ENCODE results near the gene LY86.

DNA sequence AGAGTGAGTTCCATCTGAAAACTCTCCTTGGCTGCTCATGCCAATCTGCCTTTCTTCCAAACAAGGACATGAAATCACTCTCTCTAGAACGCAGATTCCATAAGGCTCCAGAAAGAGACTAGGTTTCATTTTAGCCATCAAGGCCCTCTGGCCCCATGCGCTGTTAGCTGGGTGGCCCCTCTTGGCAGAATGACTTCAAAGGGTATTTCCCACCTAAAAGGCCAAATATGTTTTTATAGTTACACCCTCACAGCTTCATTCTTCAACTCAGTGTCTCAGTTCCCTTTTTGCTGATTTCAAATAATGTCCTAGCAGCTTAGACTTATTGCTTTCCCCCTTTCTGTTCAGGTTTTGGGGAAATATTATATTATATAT is 70.8 kb upstream of the F13A1 start:
- RRBS, result no CpG with 5 or more reads among the region's 2 CpGs

- RRBS, result no CpG with 5 or more reads among the region's 3 CpGs
These were observed 86.8 kb upstream of the F13A1 start for GRCh38 chr6:6407253-6407754.

- RRBS, result no CpG with 5 or more reads among the region's 15 CpGs
These were observed at the start of gene LY86 for GRCh38 chr6:6588288-6589181. Gene LY86, plus strand, starts transcription at chr6:6588720.

- RRBS, result no CpG with 5 or more reads among the region's 7 CpGs
These were observed 77.0 kb downstream of the LY86 start for GRCh38 chr6:6665602-6665925.

DNA sequence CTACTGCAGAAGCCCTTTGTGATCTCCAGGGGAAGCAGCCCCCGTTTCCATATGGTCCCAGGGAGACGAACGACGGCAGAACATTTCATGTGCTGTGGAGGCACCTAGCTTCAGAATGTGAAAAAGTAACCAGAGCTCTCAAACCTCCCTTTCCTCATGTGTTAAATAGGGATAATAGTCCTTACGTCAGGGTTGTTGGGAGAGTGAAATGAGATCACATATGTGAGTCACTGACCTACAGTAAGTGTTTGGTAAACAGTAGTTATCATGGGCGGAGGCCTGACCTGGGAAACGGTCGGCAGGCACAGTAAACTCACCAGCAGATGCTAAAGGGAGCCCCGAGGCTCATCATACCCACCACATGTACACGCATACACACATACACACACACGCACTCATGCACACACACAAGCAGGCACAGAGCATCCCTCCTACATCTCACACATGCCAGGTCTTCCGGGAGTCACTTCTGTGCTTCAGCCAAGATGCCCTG is 89.7 kb downstream of the LY86 start:
- RRBS, result 94% methylated on average over 1 of the region's 12 CpGs

DNA sequence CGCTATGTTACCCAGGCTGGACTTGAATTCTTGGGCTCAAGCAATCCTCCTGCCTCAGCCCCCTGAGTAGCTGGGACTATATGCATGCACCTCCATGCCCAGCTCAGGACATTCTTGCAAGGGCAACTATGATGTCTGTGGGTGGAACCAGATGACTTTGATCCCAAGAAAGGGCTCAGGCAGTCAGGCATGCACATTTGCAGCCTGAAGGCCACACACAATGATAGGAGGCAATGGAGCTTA is 202.2 kb downstream of the LY86 start:
- RRBS, result no CpG with 5 or more reads among the region's 1 CpG

DNA sequence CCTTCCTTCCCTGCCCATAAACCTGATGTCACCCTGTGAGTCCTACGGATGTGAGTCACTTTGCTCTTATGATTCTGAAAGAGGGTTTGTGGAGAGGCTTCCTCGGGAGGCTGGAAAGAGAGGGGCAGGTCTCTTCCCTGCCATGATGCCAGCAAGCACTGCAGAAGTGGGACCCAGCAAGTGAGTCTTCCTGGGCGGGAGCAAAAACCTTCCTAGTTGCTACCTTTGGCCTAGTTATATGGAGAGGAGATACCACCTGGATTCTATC is 202.5 kb downstream of the LY86 start:
- RRBS, result no CpG with 5 or more reads among the region's 3 CpGs

- RRBS, result no CpG with 5 or more reads among the region's 14 CpGs
These were observed 218.4 kb downstream of the LY86 start for GRCh38 chr6:6806655-6807639.

DNA sequence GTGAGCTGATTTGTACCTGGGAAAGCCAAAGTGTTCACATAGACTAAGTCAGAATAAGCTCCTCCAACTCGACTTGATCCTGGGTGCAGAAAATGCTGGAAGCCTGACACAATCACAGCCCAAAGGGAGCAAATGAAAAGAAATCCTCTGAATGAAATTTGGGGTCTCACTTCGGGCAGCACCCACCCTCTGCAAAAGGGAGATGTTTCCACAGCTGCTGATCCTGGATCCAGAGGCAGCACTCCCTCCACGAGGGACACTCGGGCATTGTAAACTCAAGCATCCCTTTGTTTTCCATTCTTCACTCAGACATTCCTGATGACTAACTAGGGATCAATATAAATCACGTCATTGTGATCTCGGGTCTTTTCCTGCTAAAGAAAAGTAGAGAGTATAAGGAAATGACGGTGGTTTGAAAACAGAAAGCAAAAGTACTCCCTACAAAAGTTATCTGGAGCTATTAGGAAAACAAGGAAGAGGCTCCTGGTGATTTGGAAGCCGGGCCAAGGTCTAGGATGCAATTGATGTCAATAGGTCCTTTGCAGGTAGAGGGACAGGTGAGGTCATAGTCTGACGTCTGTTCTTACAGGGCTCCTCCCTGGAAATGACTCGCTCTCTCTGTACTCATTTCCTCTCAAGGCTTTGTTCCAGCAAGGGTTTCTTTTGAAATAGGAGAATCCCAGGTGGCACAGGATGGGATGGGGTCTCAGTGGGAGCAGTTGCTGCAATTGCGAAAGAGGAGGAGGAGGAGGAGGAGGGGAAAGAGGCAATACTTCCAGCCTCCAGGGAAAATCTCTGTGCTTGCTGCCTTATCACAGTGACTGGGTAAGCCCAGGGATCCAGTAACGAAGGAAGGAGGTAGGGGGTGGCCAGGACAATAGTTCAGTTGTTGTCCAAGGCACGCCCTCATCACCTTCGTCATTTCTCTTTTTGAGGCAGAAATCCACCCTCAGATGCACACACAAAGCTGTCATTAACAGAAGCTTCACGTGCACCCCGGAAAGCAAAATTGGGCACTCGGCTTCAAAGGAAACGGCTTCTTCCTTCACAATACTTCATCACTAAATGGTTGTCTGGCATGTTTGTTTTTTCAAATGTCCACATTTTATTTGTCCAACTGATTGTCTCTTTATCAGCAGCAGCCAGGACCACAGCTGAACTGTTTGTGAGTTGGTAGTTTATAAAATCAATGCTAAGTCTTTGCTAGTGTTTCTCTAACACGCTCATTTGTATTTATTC is 222.9 kb downstream of the LY86 start:
- RRBS, result no CpG with 5 or more reads among the region's 19 CpGs

DNA sequence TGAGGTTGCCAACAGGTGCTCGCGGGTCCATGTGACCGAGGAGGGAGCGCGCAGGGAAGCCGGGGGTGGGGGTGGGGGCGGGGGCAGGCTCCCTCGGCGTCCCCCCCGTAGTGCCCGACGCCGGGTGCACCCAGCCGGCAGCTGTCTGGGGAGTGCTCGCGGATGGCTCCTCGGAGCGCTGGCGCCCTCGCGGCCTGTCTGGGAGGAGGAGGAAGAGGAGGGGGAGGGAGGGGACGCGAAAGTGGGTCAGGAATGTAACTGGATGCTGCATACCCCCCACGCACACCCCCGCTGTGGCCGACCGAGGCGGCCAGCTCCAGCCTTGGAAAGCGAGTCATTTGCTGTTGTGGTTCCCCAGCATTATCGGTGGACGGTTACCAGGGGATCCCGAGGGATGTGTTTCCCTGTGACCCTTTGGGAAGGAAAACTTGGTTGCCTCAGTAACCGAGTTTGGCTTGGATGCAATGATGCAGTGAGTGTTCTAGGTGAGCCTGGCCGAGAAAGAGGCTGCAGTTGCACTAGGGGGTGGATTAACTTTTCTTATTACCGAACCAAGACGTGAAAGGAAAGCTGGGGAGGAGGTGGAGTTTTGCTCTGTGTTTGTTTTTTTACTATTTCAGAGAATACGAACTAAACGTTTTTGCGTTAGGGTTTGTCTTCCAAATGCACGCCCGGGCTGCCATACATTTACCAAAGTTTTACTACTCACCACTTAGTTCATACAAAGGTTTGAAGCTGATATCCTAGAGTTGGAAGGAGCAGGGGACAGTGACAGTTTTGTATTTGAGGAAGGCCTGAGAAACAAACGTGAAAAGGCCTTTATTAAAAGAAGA is 55.2 kb upstream of the RREB1 start:
- RRBS, result 2% methylated on average over 6 of the region's 42 CpGs

DNA sequence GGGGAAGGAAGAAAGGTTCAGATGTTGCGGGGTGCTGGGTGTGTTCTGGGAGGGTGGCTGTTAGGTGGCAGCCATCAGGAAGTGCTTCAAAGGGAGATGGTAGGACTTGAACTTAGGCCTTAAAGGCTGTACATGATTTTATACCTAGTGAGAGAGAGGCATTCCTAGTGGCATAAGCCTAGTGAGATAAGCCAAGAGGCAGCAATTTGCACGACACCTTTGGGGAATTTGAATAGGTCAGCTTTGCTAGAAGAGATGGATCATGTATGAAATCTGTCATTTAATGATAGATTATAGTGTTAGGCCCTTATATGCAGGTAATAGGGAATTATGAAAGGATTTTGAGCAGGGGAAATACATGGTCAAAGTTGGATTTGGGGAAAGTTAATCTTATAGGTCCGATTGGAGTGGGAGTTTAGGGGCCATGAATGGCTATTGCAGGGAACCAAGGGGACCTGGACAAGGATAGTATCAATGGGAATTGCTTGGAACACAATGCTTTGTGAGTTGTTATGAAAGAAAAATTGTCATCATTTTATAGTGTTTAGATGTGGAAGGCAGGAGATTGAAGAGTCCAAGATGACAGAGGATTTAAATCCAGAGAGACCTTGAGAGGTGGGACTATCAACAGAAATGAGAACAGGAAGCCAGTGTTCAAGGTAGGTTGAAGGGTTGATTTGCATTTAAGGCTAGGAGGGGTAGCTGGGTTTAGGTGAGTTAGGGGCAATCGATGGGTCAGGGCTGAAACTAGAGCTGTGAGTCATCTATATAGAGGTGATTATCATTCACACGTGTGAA is 50.9 kb upstream of the RREB1 start:
- RRBS, result no CpG with 5 or more reads among the region's 5 CpGs

- RRBS, result no CpG with 5 or more reads among the region's 6 CpGs
These were observed 19.0 kb downstream of the RREB1 start for GRCh38 chr6:7126629-7127259.

- RRBS, result no CpG with 5 or more reads among the region's 14 CpGs
These were observed 96.3 kb downstream of the RREB1 start for GRCh38 chr6:7203777-7204648.

- RRBS, result no CpG with 5 or more reads among the region's 19 CpGs
These were observed 95.8 kb downstream of the SSR1 start for GRCh38 chr6:7216853-7217896.

DNA sequence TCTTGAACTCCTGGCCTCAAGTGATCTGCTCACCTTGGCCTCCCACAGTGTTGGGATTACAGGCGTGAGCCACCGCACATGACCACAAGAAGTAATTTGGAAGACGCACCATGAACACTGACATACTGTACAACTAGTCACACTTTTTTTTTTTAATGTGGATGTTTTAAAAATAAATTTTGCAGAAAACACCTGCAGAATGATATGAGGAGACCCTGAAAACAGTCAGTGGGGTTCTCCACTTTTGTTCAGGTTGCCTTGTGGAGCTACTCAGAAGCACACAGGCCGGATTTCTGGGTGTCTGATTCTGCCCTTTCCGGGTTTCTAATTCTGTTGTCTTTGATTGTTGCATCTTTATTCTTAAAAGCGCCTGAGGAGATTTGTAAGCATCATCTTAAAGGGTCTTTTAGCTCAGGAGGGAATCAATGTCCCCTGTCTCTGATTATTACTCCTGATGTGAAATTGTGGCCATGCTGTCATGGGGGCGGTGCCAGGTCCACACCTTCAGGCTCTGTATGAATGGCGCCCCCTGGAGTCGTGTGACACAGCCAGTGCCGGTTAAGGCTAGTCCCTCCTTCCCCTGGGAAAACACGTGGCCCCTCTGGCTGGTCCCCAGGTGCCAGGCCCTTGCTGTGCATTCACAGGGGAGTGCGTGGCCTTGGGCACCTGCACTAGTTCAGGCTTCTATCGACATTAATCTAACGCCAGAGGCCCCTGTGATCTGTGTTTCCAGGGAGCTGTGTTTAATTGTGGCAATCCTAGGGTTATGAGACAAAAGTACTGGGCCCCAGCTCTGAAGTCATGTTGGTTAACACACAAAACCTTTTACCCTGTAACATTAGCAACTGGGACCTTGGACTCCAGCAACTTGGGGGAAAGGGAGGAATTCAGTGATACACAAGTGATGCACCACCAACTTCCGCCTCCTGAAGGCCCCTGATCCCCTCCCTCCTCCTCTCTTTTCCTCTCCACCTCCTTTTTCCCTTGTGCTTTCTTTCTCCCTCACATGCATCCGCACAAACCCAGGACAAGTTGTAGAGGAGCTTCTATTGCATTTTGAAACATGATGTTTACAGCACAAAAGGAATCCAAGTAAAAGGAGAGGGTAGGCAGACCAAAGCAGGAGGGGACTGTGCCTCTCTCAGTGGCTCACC is 74.2 kb downstream of the SSR1 start:
- RRBS, result no CpG with 5 or more reads among the region's 16 CpGs

DNA sequence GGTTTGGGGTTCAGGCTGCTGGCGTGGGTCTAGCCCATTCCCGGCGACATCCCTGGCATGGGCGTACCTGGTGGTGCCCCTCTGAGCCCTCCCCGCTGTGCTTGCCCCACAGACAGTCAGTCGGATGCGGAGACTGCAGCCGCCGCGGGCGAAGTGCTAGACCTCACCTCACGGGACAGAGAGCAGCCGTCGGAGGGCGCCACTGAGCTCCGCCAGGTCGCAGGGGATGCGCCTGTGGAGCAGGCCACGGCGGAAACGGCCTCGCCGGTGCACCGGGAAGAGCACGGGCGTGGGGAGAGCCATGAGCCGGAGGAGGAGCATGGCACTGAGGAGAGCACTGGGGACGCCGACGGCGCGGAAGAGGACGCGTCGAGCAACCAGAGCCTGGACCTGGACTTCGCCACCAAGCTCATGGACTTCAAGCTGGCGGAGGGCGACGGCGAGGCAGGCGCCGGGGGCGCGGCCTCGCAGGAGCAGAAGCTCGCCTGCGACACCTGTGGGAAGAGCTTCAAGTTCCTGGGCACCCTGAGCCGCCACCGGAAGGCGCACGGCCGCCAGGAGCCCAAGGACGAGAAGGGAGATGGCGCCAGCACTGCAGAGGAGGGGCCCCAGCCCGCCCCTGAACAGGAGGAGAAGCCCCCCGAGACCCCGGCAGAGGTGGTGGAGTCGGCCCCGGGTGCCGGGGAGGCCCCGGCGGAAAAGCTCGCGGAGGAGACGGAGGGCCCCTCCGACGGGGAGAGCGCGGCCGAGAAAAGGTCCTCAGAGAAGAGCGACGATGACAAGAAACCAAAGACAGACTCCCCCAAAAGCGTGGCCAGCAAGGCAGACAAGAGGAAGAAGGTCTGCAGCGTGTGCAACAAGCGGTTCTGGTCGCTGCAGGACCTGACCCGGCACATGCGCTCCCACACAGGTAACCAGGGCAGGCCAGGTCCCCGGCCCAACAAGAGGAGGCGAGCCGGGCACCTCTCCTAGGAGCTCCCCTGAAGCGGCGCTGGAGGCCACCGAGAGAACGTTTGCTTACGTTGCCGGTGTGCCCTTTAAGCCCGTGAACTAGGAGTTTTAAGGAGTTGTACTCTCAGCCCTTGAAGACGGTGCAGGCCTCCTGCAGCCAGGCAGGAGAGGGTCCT is 66.3 kb downstream of the SSR1 start:
- RRBS, result 94% methylated on average over 22 of the region's 89 CpGs

DNA sequence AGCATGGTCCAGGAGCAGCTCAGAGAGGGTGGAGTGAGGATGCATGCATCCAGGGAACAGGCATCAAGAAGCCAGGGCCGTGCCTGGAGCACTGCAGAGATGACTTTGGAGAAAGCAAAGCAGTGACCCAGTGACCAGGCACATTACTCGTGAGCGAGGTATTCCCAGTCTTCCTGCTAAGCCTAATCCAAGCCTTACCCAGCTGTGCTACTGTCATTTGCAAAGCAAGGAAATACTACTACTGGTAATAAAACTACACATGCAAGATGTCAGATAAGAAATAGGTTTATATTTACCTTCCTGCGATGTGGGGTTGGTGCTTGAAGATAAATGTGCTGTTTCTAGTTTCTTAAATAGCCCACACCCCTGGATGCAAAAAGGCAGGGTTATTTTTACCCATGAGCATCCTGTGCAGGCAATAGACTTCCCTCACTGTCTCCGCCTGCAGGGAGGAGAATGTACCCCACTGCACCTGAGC is 62.9 kb downstream of the SSR1 start:
- RRBS, result no CpG with 5 or more reads among the region's 5 CpGs

DNA sequence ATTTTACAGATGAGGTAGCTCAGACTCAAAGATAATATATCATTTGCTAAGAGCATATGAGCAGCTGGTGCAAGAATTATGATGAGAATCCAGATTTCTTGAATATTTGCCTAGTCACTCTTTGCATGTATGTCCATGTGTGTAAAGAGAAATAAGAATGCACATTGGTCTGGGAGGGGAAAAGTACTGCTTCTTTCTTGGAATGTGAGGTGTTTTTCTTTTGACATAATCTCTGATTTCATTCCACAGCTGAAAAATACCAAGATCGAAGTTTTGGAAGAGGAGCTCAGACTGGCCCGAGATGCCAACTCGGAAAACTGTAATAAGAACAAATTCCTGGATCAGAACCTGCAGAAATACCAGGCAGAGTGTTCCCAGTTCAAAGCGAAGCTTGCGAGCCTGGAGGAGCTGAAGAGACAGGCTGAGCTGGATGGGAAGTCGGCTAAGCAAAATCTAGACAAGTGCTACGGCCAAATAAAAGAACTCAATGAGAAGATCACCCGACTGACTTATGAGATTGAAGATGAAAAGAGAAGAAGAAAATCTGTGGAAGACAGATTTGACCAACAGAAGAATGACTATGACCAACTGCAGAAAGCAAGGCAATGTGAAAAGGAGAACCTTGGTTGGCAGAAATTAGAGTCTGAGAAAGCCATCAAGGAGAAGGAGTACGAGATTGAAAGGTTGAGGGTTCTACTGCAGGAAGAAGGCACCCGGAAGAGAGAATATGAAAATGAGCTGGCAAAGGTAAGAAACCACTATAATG is 10.8 kb upstream of the SNRNP48 start:
- RRBS, result no CpG with 5 or more reads among the region's 10 CpGs

- RRBS, result no CpG with 5 or more reads among the region's 15 CpGs
These were observed 7.2 kb upstream of the SNRNP48 start for GRCh38 chr6:7582532-7583383.

DNA sequence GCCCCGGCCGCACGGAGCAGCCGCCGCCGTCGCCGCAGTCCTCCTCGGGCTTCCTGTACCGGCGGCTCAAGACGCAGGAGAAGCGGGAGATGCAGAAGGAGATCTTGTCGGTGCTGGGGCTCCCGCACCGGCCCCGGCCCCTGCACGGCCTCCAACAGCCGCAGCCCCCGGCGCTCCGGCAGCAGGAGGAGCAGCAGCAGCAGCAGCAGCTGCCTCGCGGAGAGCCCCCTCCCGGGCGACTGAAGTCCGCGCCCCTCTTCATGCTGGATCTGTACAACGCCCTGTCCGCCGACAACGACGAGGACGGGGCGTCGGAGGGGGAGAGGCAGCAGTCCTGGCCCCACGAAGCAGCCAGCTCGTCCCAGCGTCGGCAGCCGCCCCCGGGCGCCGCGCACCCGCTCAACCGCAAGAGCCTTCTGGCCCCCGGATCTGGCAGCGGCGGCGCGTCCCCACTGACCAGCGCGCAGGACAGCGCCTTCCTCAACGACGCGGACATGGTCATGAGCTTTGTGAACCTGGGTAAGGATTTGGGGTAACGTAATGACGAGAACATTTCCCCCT is 1.3 kb downstream of the BMP6 start:
- RRBS, result 2% methylated on average over 26 of the region's 60 CpGs